Placental epithelial cell (primary cell): ENCODE measurements around the genes HSPB8 and TMEM233.

DNA sequence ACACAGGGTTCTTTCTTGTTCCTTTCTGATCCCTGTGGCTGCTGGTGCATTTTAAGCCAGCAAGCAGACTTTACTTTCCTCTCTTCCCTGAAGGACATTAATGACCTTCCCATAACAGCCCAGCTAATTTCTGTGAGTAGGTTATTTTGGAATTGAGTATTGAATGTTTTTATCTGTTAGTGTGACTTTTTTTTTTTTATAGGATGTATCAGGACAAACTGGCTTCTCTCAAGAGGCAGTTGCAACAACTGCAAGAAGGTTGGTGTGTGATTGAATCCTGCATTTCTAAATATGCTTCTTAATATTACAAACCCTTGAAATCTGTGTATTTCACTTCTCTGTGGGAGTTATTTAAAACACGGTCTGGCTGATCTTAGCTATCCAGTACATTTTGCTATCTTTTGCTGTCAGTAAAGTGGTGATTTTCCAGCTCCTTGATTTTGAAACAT lies 7.5 kb downstream of the SUDS3 start:
- CAGE, long polyA plus RNA: no peak

- CAGE, long polyA plus RNA: no peak
Measured at GRCh38 chr12:119157770-119158985, 20.6 kb upstream of the HSPB8 start.

DNA sequence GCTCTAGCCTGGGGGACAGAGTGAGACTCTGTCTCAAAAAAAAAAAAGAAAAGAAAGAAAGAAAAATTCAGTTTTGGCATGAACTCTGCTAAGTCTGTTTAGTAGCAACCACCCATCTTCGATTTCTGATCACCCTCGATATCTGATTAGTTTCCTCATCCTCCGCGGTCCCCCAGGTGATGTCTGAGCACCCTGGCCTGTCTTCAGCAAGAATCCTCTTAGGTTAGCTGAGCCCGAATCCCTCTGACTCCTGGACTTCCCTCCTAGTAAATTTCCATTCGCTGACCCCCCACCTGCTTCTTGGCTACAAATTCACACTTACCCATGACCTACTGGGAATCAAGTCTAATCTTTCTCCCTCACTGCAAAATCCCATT lies 802 bp upstream of the HSPB8 start:
- CAGE, long polyA plus RNA: no peak

DNA sequence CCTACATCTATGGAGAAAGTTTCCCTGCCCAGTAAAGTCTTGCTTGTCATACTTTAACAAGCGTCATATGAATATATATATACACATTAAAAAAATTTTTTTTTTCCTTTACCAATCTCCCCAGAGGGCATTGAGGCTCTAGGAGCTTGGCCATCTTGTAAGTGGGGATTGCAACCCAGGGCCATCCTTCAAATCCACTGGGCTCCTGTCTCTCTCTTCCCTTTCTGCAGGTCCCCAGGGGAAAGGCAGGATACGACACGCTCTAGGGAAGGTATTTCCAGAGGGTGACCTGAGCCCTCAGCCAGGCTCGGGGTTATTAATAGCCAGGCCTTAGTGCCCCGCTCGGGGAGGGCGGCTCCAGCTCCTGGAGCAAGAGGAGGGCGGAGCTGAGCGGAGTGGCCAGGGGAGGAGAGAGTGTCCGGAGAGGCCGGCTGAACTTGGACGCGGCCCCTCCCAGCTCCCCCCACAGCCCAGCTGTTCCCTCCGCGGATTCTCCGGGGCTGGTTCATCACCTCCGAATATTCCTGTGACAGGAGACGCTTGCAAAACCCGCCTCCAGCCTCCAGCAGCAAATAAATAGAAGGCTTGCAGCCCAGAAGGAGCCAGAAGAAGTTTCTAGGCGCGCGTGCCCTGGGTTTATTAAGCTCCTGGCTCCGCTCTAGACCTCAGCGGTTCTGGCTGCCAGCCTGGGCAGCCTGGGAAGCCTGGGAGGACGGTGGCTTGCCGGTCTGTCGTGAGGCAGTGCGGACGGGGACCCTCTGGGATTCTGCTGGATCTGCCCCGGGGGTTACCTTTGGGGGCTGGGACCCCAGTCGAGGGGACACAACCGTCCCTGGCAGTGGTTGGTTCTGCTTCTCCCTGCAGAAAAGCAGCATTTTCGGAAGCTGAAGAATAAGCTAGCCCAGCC lies at the start of gene HSPB8:
TSS of gene HSPB8 (plus strand) at position 605 of the 907 bp plus-strand sequence.
- CAGE, long polyA plus RNA: no peak

DNA sequence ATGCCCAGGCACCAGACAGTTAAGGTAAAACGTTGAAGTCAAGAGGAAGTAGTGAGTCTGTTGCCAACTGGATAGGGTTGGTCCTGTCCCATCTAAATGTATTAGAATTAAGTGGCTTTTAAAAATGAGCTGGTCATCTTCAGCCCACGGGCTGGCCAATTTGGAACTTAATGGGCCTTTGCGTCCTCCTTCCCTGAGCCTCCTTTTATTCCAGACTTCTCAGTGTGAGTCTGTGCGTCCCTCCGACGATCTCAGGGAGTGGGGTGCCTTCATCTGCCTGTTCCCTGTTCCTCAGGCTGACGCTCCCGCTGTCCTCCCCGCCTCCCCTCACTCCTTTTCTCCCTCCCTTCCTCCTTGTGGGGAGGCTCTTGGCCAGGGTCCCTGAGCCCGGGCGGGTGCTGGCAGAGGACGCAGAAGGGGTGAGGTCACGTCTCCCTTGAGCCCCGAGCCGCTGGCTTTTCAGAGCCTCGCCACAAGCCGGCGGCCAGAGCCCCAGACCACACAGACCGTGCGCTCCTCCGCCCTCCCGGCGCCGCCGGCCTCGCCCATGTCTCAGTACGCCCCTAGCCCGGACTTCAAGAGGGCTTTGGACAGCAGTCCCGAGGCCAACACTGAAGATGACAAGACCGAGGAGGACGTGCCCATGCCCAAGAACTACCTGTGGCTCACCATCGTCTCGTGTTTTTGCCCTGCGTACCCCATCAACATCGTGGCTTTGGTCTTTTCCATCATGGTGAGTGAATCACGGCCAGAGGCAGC lies at the start of gene TMEM233:
TSS of gene TMEM233 (plus strand) at position 473 of the 759 bp plus-strand sequence.
- CAGE, long polyA plus RNA: no peak

DNA sequence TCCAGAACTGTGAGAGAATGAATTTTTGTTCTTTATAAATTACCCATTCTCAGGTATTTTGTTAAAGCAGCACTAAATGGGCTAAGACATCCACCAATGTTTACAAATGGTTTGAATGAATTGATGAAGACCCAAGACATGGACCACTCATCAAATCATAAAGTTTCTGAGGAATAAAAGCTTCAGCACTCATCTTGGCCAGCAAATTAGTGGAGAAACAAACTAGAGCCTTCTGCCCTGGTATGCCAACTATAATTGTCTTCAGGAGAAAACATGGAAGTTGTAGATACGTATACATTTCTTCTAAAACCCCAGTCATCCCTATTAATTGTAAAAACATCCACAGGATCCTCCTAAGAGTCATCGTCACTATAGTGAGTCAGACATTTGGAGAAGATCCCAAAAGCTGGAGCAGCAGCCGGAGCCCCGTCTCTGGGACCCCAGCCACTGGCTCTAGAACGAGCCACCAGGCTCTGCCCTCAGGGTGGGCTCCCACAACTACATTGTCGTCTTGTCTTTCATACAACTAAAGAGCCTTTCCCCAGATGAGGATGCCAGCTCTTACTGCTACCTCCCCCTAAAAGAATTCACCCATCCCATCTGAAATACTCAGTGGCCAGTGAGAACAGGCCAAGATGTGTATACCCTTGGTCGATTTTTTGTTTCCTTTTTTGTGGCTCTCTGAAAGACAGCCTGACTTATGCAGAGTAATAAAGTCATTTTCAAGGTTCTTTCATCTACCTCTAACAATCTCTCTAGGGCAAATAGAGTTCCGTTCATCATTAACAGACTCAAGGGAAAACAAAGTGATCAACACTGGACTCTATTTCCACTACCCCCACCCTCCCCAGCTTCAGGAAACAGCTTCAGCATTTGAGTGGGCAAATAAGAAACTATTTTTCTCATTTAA lies 15.6 kb downstream of the PRKAB1 start:
- CAGE, long polyA plus RNA: no peak

- CAGE, long polyA plus RNA: no peak
Measured at GRCh38 chr12:119713504-119714060, 45.6 kb downstream of the PRKAB1 start.

- CAGE, long polyA plus RNA: no peak
Measured at GRCh38 chr12:119730283-119730892, 62.5 kb downstream of the PRKAB1 start.

DNA sequence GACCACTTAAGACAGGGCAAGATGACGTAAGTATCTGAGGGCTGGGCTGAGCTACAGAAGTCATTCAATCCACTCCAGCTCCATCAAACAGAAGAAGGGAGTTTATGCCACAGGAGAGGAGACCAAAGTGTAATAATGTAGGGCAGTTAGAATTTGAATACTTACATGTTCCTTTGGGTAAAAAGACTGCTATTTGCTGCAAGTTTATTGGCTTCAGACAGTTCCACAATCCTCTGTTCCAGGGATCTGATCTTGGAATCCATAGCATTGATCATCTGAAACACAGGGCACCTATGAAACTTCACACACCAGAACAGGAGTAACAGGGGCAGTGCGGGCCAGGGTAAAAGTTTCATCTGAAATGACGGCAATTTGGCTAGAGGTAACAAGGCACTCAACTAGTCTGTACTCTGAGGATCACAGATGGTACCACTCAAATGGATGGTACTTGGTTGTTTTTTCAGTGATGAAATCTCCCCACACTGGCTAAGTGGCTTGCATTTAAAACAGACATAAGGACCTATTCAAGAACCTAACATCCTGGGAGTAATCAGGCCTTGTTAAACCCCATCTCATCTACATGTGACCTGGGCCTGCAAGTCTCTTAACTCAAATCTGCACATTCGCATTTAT lies 90.6 kb downstream of the PRKAB1 start:
- CAGE, long polyA plus RNA: no peak

GRCh38 chr12:120096308-120097391 lies 19.9 kb downstream of the RAB35 start:
- CAGE, long polyA plus RNA: no peak

GRCh38 chr12:120134071-120134681 lies 17.6 kb upstream of the RAB35 start:
- CAGE, long polyA plus RNA: no peak

GRCh38 chr12:120161771-120162293 lies 32.7 kb downstream of the GCN1 start:
- CAGE, long polyA plus RNA: no peak

GRCh38 chr12:120183859-120184323 lies 10.6 kb downstream of the GCN1 start:
- CAGE, long polyA plus RNA: no peak

DNA sequence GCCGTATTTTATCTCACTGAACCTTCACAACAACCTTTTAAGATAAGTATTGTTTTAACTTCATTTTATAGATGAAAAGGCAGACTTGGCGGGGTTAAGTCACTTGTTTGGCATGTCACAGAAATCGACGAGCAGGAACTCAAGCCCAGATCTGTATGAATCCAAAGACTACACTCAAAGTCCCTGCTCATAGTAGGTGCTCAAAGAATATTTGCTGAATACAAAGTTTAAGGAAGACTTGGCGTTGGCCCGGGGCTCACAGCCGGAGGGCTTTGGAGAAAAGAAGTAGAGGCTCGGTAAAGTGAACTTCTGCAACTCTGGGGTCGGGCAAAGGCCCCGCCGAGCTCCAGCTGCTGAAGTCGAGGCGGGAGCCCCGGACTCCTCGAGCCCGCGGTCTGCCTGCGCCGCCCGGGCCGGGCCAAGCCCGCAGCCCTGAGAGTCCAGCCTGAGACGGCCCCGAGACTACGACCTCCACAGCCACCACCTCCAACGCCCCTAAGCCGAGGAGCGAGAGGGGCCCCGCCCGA lies 356 bp downstream of the GCN1 start:
- CAGE, long polyA plus RNA: no peak

- CAGE, long polyA plus RNA: no peak
Measured at GRCh38 chr12:120317106-120318103, 10.2 kb downstream of the PLA2G1B start.

- CAGE, long polyA plus RNA: no peak
Measured at GRCh38 chr12:120468864-120469611, 510 bp downstream of the SRSF9 start.

- CAGE, long polyA plus RNA: no peak
Measured at GRCh38 chr12:120497597-120498663, 2.0 kb downstream of the DYNLL1 start.

GRCh38 chr12:120536418-120536966 lies 2.3 kb downstream of the RNF10 start:
- CAGE, long polyA plus RNA: no peak

GRCh38 chr12:120576122-120577299 lies 4.7 kb downstream of the POP5 start:
- CAGE, long polyA plus RNA: no peak

GRCh38 chr12:120687757-120688577 lies 1.0 kb downstream of the MLEC start:
- CAGE, long polyA plus RNA: no peak